Colonic mucosa (tissue), 1 donor: ENCODE data around the gene CCDC69.

- PRO-cap = no peak
These were observed 36.5 kb upstream of the SYNPO start for GRCh38 chr5:150603993-150604421.

DNA sequence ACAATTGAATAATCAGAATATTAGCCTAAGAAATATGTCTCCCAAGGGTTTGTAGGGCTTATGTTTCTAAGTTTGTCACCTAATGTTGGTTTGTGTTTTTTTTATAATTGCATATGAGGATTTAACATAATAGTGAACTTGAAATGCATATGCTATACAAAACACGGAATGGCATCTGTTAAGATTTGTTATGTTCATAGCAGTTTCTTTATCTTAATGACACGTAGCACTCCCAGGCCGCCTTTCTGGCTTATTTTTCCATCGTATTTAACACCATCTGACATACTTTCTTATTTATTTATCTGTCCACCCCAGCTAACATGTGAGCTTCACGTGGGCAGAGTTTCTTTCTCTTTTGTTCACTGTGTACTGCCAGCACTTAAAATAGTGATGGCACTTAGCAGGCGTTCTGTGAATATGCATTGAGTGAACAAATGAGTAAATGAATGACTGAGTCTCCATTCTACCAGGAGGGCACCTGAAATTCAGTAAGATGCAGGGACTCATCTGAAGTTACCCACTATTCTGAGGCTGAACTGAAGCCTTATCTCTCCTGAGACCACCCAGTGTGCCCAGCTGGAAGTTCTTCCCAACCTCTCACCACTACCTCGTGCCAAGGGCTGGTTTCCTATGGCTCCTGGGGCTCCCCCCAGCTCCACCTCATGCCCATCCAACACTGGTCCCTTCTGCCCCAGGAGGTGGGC is 29.4 kb upstream of the SYNPO start:
- PRO-cap = no peak

DNA sequence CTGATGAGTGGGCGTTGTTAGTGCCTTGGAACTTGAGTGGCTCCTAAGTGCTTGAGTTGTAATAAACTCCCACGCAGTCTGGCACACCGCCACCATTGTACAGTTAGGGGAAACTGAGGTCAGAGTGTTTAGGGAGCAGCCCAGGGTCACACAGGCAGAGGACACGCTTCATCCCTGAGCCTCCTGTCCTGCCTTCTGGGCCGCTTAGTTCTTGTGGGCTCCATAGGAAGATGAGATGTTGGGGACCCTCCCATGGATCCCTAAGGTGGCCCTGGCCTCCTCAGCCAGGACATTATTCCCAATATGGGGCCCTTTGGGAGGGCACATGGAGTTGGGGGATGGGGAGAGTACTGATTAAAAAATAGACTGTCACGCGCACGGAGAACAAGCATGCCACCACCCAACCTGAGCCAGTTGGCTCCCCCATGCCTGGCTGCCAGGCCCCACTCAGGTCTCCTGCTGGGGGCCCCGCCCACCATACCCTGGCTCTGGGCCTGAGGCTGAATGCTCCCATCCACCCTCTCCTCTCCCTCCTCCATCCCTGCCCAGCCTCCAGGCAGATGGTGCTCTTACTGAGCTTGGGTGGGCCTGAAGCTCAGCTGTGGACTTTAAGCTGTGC is 10.2 kb upstream of the SYNPO start:
- PRO-cap = no peak

GRCh38 chr5:150630904-150631577 is 9.4 kb upstream of the SYNPO start:
- PRO-cap = no peak

DNA sequence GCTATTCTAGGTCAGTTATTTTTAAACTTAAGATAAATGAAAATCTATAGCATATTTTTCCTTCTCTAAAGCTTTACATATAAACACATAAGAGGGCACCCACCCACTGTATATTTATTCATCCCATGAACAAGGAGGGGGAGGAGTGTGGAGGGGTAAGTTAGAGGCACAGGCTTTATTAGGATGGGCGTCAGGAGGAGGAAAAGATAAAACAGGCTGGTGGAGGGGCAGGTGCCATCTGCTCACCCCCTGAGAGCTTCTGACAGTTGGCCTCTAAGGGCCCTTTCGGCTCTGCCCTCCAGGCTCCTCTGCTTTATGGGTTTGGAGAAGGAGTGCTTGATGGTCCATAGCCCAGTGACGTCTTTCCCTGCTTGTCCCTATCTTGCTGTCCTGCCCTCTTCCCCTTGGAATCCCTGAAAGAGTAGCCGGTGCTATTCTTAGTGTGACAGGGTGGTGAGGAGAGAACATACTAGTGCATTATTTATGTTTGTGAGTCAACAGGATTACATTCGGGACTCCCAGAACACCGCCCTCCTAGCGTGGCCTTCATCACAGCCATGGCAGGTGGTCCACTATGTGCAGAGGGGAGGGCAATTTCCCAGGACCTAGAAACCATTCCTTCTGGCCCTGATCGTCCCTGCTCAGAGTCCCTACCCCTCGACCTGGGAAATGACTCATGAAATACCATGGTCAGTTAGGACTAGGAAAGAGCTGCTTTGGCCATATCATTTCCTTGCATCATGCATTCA is 7.9 kb upstream of the SYNPO start:
- PRO-cap = no peak

DNA sequence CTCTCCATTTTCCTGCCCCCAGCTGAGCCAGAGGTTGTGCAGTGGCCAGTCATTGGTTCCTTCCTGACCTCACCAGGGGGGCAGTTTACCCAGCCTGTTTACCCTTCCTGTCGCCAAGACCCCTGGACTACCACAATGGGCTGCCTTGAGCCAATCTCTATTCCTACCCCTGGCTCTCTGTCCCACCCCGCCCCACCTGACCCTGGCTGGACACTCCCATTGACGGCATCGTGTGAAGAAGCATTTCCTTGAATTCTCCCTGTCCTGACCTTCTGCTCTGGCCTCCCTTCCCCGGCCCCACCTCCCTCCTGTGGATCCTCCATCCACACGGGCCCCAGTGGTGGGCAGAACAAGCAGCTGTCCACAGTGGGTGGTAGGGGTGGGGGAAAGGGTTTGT is 788 bp downstream of the SYNPO start:
- PRO-cap = no peak

- PRO-cap = no peak
These were observed 8.4 kb downstream of the SYNPO start for GRCh38 chr5:150648798-150649415.

GRCh38 chr5:150656069-150656384 is 5.0 kb upstream of the MYOZ3 start:
- PRO-cap = no peak

DNA sequence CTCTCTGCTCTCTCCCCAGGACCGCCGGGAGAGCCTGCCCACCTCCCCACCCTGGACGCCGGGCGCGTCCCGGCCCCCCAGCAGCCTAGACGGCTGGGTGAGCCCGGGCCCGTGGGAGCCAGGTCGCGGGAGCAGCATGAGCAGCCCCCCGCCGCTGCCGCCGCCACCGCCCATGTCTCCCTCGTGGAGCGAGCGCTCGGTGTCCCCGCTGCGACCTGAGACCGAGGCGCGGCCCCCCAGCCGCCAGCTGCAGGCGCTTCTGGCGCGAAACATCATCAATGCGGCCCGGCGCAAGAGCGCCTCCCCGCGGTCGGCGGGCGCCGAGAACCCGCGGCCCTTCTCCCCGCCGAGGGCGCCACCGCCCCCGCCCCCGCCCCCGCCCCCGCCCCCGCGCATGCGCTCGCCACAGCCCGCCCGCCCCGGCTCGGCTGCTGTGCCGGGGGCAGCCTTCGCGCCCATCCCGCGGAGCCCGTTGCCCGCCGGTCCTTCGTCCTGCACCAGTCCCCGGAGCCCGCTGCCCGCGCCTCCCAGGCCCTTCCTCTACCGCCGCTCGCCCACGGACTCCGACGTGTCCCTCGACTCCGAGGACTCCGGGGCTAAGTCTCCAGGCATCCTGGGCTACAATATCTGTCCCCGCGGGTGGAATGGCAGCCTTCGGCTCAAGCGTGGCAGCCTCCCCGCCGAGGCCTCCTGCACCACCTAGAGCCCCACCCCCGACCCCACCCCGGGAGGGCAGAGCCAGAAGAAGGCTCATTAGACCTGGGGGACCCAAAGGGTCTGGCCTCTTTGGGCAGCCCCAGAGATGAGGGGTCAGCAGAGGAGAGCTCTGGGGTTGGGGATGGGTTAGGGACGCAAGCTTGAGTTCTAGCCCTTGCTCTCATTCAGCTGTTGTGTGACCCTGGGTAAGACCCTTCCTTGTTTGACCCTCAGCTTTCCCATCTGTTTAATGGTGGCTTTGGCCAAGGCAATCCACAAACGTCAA is 4.4 kb upstream of the MYOZ3 start:
- PRO-cap = unidirectional peak, plus-strand start at position 475 of the sequence

DNA sequence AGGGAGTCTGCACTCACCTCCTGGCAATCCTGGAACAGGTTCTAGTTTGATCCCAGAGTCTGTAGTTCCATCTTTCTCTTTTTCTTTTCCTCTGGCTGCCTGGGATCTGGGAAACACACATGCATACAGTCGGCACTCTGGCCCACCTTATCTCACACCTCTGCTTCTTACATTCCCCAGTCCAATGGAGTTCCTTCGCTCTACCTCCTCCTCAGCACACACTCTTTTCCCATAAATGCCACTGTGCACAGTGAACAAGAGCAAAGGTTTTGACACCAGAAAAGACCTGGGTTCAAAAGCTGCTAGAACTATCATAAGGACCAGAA is 7.7 kb downstream of the RBM22 start:
- PRO-cap = no peak

- PRO-cap = no peak
These were observed 4.2 kb downstream of the SMIM3 start for GRCh38 chr5:150782663-150783222.

DNA sequence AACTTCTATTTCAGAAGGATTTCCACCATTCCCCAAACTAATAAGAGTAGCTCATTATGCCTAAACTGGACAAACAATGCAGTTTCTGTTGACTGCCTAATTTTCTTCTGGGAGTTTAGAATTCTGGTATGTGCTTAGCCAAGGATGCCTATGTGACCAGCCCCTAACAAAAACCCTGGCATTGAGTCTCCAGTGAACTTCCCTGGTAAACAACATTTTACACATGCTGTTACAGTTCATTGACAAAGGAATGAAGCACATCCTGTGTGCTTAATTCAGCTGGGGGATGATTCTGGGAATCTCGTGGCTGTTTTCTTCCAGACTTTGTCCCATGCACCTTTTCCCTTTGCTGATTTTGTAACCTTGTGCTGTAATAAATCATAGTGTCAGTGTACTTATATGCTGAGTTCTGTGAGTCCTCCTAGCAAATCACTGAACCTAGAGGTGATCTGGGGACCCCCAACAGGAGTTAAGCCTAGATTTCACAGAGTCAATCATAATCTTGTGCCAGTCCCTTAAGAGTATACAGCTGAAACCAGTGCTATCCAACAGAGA is 5.4 kb upstream of the GPX3 start:
- PRO-cap = no peak

DNA sequence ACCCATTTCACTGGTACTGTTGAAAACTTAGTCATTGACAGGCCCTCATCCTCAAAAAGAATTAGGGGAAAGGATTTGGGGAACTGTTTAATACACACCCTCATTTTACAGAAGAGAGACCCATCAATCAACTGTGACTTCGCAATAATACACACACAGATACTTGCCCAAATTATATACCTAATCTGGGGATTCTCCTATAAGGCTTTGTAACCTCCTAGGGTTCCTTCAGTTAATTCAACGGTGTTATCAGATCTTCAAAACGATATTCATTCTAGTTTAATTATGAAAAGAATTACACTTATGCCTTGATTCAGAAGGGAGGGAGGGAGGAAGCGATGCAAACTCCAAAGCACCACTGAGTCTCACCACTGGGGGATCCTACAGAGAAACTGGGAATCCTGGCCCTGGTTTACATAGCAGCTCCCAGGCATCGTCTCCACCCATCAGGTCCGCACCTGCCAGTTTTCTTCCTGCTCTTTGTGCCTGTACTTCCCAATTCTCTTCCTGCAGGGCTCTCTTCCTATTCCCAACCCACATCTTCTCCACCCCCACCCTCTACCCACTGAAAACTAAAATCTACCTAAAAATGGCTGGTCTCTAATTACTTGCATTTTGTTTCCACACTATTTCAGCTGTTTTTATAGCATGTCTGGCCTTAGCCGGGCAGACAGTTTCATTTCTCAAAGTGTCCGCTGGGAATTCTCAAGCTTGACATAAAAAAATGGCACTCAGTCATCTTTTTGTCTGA is 1.4 kb upstream of the TNIP1 start:
- PRO-cap = unidirectional peak, minus-strand start at position 63 of the sequence; bidirectional peak, plus-strand start at position 498 of the sequence, minus-strand start at position 441 of the sequence

DNA sequence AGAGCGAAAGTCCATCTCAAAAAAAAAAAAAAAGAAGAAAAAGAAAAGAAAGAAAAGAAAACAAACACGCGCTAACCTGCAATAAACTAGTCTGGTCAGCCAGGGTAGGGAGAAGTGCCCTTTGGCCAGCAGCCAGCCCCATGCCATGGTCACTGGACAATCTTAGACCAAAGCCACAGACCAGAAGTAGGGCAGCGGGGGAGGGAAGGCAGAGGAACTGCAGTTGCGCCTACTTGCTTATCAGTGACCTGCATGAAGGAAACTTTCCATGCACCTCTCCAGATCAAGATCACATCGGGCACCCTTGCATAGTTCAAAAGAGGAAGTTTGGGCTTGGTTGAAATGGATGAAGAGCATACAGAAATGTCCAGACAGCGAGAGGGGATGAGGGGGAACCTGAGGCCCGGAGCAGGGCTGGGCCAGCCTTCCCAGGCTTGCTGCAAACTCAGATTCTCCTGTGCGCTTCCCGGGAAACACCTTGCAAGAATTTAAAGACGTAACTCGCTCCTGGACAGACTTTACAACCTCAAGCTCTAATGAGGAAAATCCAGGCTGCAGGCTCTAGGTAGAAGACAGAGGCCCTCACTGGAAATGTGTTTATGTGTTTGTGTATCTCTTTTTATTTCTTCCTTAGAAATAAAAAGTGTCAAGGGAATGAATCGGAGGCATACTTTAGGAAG is 19.4 kb upstream of the TNIP1 start:
- PRO-cap = unidirectional peak, plus-strand start at position 194 of the sequence

- PRO-cap = unidirectional peak, minus-strand start at chr5:151224092; unidirectional peak, minus-strand start at chr5:151224141
These were observed at the start of gene CCDC69 for GRCh38 chr5:151223588-151224385. Gene CCDC69 (minus strand): TSS chr5:151224092.

DNA sequence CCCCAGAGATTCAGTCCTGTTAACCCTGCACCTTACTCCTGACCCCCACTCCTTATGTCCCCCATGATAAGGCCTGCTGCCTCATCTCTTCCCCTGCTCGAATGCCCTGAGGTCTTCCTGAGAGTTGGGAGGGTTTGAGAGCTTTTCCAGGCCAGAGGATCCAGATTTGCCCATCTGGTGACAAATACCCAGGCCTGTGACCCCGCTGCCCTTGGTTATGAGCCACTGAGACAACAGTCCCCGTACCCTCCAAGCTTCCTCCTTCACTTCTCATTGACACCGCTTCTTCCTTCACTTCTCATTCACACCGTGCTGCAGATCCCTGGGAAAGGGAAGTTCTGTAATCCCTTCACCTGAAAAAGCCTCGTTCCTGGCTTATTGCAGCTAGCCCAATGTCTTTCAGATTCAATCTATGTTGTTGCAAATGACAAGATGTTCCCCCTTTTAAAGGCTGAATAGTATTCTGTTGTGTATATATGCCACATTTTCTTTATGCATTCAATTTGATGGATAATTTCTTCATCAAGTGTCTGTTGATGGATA is 676 bp downstream of the GM2A start:
- PRO-cap = unidirectional peak, minus-strand start at position 275 of the sequence

DNA sequence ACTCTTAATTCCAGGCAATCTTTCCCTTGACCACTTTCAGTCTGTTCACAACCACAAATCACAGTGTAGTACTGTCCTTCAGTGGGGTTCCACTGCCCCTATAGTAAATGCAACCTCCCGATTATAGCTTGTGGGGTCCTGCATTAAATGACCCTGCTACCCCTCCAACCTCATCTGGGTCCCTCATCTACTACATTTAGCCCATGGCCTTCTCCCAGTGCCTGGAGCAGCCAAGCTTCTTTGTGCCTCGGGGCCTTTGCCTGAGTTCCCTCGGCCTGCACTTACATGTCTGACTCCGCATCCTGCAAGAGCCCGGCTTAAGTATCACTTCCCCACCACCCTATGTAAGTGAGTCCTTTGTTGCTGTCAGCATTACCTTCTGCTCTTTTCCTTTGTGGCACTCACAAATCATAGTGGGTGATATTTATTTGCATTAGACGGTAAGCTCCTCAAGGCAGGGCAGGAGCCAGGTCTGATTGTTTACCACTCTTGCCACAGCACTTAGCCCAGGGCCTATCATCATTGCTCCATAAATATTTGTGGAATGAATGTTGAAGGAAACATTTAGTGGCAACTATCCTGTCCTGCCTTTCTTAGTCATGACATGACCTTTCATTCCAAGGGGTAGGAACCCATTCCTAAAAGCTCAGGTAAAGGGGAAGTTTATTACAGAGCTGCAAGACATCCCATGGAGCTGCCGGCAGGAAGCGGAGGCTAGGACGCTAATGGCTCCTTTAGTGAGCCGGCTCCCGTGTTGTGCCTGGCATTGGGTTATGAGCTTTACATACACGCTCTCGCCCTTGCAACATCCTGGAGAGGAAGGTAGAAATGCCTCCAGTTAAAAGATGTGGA is 4.8 kb downstream of the GM2A start:
- PRO-cap = unidirectional peak, minus-strand start at position 296 of the sequence

GRCh38 chr5:151671754-151672561 is 14.8 kb downstream of the SPARC start:
- PRO-cap = no peak

- PRO-cap = no peak
These were observed 11.1 kb downstream of the SPARC start for GRCh38 chr5:151675584-151676014.

- PRO-cap = no peak
These were observed 16.6 kb upstream of the SPARC start for GRCh38 chr5:151703233-151703783.